Heart left ventricle (tissue), 7 donors: ENCODE results near the genes TMCO6, PCDHA2, PCDHAC1, PCDHAC2, PCDHB15, PCDHGB1, PCDHGC3 and PCDHGC4.

DNA sequence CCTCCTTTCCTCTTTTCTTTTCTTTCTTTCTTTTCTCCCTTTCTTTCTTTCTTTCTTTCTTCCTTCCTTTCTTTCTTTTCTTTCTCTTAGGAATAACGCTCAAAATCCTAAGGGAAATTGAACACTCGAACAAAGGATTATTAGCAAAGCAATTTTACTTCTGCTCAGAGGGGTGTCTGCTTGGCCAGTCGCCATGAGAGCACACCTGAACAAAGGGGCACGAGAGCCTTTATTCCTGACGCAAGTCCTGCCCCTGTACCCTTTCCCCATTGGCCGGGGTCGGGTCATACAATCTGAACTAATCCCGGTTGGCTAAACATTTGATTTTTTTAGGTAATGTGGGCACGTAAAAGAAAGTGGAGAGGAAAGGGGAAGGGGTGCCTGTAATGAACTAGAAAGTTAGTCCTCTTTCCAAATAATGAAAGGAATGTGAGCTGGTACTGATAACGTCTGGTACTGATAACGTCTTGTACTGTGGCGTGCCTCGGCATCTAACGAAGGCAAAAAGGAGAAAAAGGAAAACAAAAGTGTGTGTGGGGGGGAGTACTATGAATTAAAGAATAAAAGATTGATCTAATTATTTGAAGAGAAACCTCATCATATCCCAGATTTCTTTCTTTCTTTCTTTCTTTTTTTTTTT is 1.2 kb upstream of the TMCO6 start:
- PRO-cap, 6 experiments = no peak in any of the 6 experiments
- RAMPAGE, long total RNA, 2 experiments = no peak in any of the 2 experiments
- RRBS = no CpG with 5 or more reads among the region's 14 CpGs

GRCh38 chr5:140639049-140640042 is at the start of gene TMCO6:
TSS of gene TMCO6 (plus strand) at chr5:140639451.
- PRO-cap, 6 experiments = peak in 6 of 6 experiments; most common plus-strand start chr5:140639463 (in 3); most common minus-strand start chr5:140639144 (in 2)
- RAMPAGE, long total RNA, 2 experiments = start-site peak on the plus strand in 1 of 2 experiments, at chr5:140639420-140639470 at its widest, 38 reads per replicate
- RRBS = no CpG with 5 or more reads among the region's 71 CpGs

- PRO-cap, 6 experiments = peak in 1 of 6 experiments; most common plus-strand start chr5:140794852 (in 1)
- RAMPAGE, long total RNA, 2 experiments = no peak in any of the 2 experiments
- RRBS = no CpG with 5 or more reads among the region's 9 CpGs
Observed at GRCh38 chr5:140794583-140795054, at the start of gene PCDHA2. TSS of gene PCDHA2 (plus strand) at chr5:140794852.

- PRO-cap, 6 experiments = no peak in any of the 6 experiments
- RAMPAGE, long total RNA, 2 experiments = no peak in any of the 2 experiments
- RRBS = no CpG with 5 or more reads among the region's 49 CpGs
Observed at GRCh38 chr5:140857715-140858145, 2.0 kb downstream of the PCDHA10 start.

DNA sequence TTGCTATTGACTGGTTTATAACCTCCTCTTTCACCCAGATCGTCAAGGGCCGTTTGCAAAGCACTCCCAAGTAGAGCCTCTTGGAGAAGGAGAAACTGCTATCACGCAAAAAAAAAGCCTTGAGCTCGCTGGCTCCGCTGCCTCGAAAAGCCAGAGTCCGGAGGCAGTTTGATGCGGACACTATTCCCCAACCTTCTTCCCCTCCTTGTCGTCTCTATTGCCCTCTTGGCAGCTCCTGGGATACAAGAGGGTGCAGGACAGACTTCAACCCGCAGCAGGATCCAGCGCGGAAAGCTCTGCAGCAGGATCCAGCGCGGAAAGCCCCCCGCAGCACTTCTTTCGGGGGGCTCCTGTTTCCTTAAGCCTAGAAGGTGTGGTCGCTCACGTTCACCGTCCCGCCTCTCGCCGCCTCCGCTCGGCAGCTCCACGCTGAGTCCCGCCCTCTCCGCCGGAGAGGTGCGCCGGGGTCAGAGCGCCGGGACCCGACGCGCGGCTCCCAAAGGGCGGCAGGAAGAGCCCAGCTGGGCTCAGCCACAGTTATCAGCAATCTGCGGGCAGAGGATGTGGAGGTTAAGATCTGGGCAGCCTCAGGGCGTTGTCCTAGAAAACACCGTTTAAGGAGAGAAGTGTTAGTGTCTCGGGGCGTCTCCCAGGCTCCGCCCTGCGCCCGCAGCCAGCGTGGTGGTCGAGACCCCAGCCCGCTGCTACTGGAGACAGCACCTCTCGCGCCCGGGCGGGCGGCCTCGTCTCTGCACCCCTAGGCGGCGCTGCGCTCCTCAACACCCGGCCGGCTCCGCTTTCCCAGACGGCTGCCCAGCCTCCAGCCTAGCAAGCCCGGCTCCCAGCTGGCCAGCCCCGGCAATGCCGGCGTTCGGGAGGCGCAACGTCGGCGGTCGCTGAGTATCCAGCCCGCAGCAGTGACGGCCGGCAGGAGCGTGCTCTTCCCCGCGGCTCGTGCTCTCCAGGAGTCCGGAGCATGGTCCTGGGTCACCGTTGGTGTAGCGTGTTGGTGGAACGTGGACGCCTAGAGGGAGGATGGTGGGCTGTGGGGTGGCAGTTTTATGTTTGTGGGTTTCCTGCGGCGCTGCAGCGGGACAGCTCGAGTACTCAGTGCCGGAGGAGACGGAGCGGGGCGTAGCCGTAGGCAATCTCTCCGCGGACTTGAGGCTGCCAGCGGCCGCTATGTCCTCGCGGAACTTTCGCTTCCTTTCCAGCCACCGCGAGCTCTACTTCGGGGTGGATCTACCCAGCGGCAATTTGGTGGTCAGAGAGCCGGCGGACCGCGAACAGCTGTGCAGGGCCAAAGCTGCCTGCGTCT is at the start of gene PCDHAC1:
Gene PCDHAC1 (plus strand): TSS at position 442 of the 1,318 bp plus-strand sequence.
- PRO-cap, 6 experiments = no peak in any of the 6 experiments
- RAMPAGE, long total RNA, 2 experiments = no peak in any of the 2 experiments
- RRBS = 2% methylated on average over 34 of the region's 108 CpGs

DNA sequence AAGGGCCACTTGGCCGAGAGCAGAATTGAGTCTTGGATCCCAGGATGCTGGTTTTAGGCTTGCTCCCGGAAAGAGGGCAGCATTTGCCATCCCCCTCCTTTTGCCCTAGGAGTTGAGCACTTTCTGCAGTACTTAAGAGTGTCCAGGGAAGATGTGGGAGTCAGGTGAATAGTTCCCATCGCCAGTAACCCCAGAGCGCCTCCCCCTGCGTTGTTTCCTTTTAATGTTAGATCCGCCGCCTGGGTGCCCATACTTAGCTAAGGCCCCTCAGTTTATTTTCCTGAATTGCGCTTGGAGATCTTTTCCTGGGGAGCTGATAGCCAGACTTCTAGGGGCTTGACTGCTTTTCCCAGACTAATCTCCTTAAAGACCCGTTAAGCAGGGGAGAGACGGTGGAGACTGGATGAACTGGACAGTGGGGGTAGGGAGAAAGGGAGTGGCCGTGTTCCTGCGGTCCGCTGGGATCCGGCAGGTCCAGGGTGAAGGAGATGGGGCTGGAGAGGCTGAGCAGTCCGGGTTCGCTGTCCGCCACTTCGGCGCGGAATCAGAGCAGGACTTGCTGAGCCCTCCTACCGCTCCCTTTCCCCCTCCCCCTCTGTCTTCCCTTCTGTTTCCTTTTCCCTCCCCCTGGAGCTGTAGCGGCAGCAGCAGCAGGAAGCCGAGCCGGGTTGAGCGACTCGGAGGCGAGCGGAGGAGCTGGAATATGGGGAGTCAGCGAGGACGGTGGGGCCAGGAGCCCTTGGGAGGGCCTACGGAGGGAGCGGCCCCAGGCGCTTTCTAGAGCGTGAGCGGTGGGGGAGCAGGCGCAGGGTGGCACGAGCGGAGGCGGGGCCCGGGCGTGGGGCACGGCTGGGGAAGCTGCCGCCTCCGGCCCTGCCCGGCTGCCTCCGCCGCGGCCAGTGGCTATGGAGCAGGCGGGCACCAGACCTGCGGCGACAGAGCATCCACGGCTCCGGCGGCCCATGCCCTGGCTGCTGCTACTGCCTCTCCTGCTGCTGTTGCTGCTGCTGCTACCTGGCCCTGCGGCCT is at the start of gene PCDHAC2:
Gene PCDHAC2 (plus strand): TSS at position 615 of the 1,029 bp plus-strand sequence.
- PRO-cap, 6 experiments = peak in 4 of 6 experiments; most common plus-strand start position 644 of the sequence (in 2); most common minus-strand start position 546 of the sequence (in 3)
- RAMPAGE, long total RNA, 2 experiments = start-site peak on the plus strand in 1 of 2 experiments, centred at position 587 of the sequence, 5 reads per replicate
- RRBS = 2% methylated on average over 16 of the region's 55 CpGs

GRCh38 chr5:141010069-141010616 is 41.0 kb upstream of the PCDHB1 start:
- PRO-cap, 6 experiments = no peak in any of the 6 experiments
- RAMPAGE, long total RNA, 2 experiments = no peak in any of the 2 experiments
- RRBS = no CpG with 5 or more reads among the region's 12 CpGs

DNA sequence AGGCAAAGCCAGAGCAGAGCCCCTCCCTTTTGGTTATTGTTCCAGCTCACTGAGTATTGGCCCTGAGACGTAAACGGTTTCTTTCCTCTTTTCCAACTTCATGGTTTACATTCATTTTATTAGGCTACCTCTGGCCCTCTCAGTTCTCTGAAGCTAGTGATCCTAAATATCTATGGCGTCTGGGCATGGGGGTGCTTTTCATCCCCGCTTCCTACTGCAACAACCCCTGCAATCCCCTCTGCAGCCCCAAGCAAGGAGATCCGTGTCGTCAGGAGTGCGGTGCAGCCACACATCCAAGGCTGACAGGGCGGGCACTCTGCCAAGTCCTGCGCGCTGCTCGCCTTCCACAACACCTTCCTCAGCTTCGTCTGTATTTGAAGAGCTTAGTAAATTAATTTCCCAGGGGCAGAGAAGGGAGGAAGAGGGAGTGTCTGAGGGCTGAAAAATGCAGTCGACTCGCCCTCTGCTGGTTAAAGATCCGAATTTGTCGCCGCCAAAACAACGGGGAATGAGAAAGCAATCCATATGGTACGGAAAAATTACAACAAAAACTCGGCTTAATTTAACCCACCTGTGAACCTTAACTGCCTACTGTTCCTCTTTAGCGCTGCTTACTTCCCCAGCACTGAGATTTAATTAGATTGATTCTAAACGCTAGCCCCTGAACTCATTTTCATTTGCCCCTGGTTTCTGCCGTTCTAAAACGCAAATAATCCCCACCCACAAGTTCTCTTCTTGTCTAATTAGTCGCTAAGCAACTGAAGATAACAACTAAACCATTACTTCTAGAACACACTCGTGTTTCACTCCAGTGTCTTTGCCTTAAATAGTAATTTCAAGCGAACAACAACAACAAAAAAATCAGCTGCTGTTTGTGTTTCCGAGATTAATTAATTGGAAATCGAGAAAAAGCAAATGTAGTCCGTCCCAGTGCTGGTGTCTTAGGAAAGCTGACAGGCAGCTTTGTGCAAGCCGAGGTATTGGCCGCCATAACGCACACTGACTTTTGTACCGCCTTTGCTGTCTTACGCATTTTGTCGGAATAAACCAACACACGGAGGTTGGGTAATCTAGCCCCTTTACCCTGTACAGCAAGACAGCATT is 10.9 kb upstream of the PCDHB1 start:
- PRO-cap, 6 experiments = peak in 5 of 6 experiments; most common minus-strand start position 1,001 of the sequence (in 5)
- RAMPAGE, long total RNA, 2 experiments = no peak in any of the 2 experiments
- RRBS = no CpG with 5 or more reads among the region's 37 CpGs

DNA sequence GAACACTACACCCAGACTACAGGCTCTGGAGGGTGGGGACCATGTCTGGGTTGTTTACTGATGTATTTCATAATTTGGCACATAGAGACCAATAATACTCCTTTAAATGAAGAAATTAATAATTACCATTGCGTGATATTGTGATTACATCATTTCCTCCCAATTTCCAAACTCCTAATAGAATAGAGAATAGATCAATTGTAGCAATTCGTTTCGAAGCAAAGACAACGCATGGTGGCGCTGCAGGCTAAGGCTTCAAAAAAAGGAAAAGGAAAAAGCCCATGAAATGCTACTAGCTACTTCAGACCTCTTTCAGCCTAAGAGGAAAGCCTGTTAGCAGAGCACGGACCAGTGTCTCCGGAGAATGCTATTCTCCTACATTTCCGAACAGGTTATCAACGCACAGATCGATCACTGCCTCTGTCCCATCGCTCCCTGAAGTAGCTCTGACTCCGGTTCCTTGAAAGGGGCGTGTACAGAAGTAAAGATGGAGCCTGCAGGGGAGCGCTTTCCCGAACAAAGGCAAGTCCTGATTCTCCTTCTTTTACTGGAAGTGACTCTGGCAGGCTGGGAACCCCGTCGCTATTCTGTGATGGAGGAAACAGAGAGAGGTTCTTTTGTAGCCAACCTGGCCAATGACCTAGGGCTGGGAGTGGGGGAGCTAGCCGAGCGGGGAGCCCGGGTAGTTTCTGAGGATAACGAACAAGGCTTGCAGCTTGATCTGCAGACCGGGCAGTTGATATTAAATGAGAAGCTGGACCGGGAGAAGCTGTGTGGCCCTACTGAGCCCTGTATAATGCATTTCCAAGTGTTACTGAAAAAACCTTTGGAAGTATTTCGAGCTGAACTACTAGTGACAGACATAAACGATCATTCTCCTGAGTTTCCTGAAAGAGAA is at the start of gene PCDHB15:
Gene PCDHB15 (plus strand): TSS at position 304 of the 898 bp plus-strand sequence.
- PRO-cap, 6 experiments = peak in 2 of 6 experiments; most common plus-strand start position 304 of the sequence (in 1)
- RAMPAGE, long total RNA, 2 experiments = start-site peak on the plus strand in 2 of 2 experiments, centred at positions 296 to 349 of the sequence, 14 to 34 reads per replicate
- RRBS = 9% methylated on average over 7 of the region's 25 CpGs

- PRO-cap, 6 experiments = peak in 4 of 6 experiments; most common plus-strand start chr5:141350090 (in 3)
- RAMPAGE, long total RNA, 2 experiments = no peak in any of the 2 experiments
- RRBS = no CpG with 5 or more reads among the region's 29 CpGs
Observed at GRCh38 chr5:141349797-141350594, at the start of gene PCDHGB1. TSS of gene PCDHGB1 (plus strand) at chr5:141350099.

DNA sequence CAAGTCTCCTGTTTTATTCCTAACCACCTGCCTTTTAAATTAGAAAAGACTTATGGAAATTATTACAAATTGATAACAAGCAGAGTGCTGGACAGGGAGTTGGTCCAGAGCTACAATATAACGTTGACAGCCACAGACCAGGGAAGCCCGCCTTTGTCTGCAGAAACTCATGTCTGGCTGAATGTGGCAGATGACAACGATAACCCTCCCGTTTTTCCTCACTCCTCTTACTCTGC is 1.4 kb downstream of the PCDHGA11 start:
- PRO-cap, 6 experiments = peak in 2 of 6 experiments; most common plus-strand start position 123 of the sequence (in 2)
- RAMPAGE, long total RNA, 2 experiments = no peak in any of the 2 experiments
- RRBS = no CpG with 5 or more reads among the region's 4 CpGs

- PRO-cap, 6 experiments = peak in 6 of 6 experiments; most common plus-strand start chr5:141475988 (in 3); most common minus-strand start chr5:141475788 (in 1)
- RAMPAGE, long total RNA, 2 experiments = start-site peak on the plus strand in 2 of 2 experiments, at chr5:141475938-141475996 at its widest, 115 to 352 reads per replicate
- RRBS = 2% methylated on average over 14 of the region's 40 CpGs
Observed at GRCh38 chr5:141475613-141476309, at the start of gene PCDHGC3. TSS of gene PCDHGC3 (plus strand) at chr5:141475966.

GRCh38 chr5:141484498-141485222 is at the start of gene PCDHGC4:
TSS of gene PCDHGC4 (plus strand) at chr5:141485030.
- PRO-cap, 6 experiments = no peak in any of the 6 experiments
- RAMPAGE, long total RNA, 2 experiments = no peak in any of the 2 experiments
- RRBS = 7% methylated on average over 9 of the region's 37 CpGs

- PRO-cap, 6 experiments = no peak in any of the 6 experiments
- RAMPAGE, long total RNA, 2 experiments = no peak in any of the 2 experiments
- RRBS = no CpG with 5 or more reads among the region's 16 CpGs
Observed at GRCh38 chr5:141510855-141512098, 22.4 kb downstream of the PCDHGC5 start.

DNA sequence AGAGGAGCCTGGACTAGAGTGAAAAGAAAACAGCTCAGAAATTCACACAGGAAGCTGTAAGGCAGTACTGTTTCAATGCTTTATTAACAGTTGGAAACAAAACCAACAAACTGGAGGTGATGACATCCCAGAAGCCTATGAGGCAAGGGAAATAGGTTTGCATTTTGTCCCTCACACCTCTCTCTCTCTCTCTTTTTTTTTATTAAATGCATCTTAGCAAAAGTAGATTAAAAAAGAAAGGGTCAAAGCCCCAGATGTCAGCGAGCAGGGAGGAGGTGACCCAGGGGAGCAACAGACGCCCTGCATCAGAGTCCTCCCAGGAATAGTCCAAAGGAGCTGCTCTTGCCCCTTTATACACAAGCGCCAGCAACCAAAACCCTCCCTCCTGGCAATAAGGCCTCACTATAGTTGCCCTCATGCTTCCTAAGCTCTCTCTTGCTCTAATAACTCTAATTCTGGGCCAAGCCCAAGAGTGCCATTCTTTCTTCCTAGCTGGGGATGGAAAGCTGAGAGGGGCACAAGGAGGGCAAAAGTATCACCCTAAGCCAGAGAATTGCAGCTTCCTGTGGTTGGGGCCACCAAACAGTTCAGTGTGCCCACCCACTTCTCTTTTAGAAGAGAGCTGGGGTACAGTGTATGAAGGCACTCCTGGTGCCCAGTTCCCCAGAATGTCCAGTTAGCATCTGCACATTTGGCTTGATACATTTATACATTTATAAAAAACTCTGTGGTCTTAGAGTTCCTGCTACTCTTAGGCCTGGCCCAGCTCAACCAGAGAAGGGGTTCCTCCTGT is 26.3 kb downstream of the PCDHGC5 start:
- PRO-cap, 6 experiments = no peak in any of the 6 experiments
- RAMPAGE, long total RNA, 2 experiments = no peak in any of the 2 experiments
- RRBS = no CpG with 5 or more reads among the region's 3 CpGs

DNA sequence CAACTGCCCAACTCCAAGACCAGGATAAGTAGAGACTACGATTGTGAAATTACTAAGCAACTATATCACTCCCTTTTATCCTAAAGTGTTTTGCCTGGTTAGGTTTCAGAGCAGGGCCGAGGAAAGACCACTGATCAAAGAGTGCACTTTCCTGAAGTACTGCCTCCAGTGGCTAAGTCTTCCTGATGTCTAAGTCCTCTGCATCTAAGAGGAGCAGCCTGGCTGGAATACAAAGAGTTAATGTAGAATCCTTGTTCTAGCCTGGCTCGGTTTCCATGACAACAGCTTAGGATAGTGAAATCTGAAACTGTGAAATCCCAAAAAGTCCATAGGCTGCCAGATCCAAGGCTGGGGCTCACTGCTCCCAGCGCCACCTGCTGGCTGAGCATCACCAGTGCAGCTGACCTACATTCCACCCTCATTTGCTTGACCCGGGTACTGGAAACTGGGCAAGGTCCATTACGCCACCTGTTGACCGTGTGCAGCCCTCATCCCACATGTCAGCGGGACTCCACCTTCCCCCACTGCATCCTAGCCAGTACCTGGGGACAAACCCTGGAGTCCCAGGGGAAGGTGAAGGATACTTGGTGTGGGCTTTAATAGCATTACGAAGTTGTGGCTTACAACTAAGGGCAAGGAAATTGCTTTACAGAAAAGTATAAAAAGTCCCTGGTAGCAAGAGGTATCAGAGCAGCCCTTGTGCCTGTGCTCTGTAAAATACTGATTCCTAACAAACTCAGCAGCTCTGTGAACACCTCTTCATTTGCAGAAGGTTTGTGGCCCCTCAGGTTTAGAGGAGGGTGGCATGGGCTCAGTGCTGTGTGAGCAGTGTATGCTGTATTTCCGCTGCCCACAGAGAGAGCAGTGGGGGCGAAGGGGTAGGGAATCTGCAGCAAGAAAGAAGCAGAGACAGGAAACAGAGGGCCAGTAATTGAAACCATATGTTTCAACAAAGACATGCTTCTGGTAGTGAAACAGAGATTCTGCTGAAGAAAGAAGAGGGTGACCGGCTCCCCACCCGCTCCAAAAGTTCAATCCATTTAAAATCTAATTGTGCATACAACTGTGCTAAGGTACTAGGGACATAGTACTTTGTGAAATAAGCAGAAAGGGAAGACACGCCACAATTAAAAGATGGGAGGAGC is 36.0 kb downstream of the PCDHGC5 start:
- PRO-cap, 6 experiments = no peak in any of the 6 experiments
- RAMPAGE, long total RNA, 2 experiments = no peak in any of the 2 experiments
- RRBS = no CpG with 5 or more reads among the region's 14 CpGs

GRCh38 chr5:141529495-141529810 is 40.6 kb downstream of the PCDHGC5 start:
- PRO-cap, 6 experiments = no peak in any of the 6 experiments
- RAMPAGE, long total RNA, 2 experiments = no peak in any of the 2 experiments
- RRBS = no CpG with 5 or more reads among the region's 4 CpGs

DNA sequence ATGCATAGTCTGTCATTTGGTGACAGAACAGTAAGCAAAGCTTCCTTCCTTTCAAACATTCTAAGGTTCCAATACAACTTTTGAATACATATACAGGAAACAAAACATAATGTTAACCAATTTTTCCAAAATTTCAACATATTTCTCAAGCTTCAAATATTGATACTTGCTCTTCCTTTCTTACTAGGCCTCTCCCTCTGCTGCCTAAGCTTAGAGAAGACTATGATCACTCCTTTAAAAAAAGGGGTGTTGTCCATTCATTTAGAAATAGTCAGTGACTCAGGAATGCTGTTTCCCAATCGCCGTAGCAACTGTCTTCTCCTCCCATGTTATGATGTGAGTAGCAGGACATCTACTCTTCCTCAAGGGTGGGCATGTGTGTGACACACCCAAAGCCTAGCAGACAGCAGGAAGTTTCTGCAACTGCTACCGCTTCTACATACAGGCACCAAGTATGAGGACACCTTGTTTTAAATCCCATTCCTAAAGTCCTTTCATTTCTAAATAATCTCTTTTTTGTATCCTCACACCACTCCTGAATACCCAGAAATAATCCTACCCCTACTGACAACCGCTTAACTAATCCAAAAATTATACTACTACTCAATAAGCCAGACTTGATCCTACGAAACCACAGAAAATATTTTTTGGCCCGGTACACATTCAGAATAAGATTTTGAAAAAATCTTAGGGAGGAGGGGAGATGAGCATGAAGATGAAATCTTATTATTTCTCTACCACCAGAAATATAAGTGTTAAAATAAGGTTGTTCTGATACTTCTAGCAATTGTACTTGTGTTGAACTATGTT is 14.4 kb downstream of the DIAPH1 start:
- PRO-cap, 6 experiments = no peak in any of the 6 experiments
- RAMPAGE, long total RNA, 2 experiments = no peak in any of the 2 experiments
- RRBS = no CpG with 5 or more reads among the region's 6 CpGs

- PRO-cap, 6 experiments = no peak in any of the 6 experiments
- RAMPAGE, long total RNA, 2 experiments = no peak in any of the 2 experiments
- RRBS = no CpG with 5 or more reads among the region's 1 CpG
Observed at GRCh38 chr5:141704767-141705007, 22.7 kb upstream of the ARAP3 start.

GRCh38 chr5:141874137-141875213 is 3.7 kb downstream of the PCDH1 start:
- PRO-cap, 6 experiments = peak in 3 of 6 experiments; most common plus-strand start chr5:141874683 (in 2); most common minus-strand start chr5:141874526 (in 1)
- RAMPAGE, long total RNA, 2 experiments = no peak in any of the 2 experiments
- RRBS = no CpG with 5 or more reads among the region's 19 CpGs